Gallbladder (tissue), 1 donor: ENCODE measurements around the genes KCND1, MAGIX, GAGE1, SSX7 and SSX2.

GRCh38 chrX:48912523-48913018, 1.1 kb upstream of the SLC35A2 start:
- PRO-cap, result no peak

- PRO-cap, result no peak
Observed at GRCh38 chrX:48920357-48920965, 1.6 kb upstream of the PIM2 start.

GRCh38 chrX:48958283-48958827, 948 bp upstream of the OTUD5 start:
- PRO-cap, result bidirectional peak, plus-strand start at chrX:48958671, minus-strand start at chrX:48958334

GRCh38 chrX:48971643-48972674, at the start of gene KCND1:
Gene KCND1 (minus strand): TSS chrX:48971844.
- PRO-cap, result bidirectional peak, plus-strand start at chrX:48972173, minus-strand start at chrX:48971866

- PRO-cap, result no peak
Observed at GRCh38 chrX:48993235-48993781, 8.8 kb downstream of the GRIPAP1 start.

DNA sequence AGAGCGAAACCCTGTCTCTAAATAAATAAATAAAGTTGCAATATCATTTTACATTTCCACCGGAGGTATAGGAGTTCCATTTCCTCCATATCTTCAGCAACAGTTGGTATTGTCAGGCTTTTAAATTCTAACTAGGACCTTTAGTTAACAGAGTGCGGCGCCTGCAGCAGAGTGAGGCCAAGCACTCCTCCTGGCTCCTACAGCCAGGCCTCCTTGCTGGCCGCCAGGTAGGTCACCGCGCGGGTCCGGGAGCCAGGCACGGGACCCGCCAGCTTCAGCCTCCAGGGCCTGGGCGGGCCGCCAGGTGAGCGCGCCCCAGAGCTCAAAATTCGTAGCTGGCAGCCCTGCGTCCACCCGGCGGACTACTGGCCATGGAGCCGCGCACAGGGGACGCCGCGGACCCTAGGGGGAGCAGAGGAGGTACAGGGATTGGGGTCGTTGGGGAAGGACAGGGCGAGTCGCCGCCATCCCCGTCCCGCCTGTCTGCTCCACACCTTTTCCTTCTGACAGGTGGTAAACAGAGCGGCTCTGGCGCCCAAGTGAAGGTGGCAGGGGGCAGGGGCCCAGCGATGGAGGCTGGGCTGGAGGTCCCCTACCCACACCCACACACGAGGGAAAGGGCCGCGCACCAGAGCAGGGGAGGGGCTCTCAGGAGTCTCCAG, at the start of gene MAGIX:
TSS of gene MAGIX (plus strand) at position 240 of the 662 bp plus-strand sequence.
- PRO-cap, result bidirectional peak, plus-strand start at position 360 of the sequence, minus-strand start at position 364 of the sequence

DNA sequence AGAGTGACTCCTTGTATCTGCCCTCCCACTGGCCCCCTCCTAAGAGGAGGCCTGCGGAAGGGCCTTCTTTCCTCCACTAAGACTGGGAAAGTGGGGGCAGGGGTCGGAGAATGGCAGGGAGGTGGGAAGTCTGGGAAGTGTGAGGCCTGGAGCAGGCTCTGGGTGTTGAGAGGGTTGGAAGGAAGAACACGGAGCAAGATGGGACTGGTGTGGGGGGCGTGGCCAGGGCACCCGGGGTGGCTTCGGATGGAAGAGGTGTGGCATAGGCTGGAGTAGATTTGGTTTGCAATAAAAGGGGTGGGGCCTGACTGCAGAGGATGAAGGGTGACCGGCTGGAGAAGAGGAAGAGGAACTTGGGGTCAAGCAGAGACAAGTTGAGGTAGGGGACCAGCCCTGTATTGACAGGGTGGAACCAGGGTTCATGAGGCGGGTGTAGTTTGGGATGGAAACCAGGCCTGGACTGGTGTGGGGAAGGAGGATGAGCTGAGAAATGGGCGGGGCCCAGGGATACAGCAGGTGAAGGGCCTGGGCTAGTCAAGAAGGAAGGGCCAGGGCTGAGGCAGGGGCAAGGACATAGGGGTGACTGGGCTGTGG, 4.7 kb downstream of the PLP2 start:
- PRO-cap, result no peak

DNA sequence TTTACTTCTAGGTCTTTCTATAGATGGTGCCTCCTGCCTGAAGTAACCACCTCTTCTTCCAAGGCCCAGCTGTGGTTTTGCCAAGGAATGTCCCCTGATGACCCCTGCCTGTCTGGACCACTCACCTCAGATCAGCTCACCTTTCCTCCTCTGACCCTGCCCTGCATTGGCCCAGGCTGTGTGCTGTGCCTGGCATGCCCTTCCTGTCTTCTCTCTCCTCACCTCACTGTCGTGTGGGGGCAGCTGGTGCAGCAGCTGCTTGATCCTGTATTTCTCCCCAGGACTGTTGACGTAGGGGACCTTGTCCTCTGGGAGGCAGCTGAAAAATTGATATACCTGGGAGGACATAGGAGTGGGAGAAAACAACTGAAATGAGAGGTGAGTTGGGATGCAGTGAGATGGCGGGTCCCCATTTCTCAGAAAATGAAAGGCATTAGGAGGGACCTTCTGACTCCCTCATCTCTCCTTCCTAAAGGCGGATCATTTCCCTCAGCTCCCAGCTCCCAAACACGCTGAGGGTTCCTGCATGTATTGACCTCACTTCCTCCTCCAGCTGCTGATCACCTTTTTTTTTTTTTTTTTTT, 6.6 kb downstream of the PRICKLE3 start:
- PRO-cap, result no peak

DNA sequence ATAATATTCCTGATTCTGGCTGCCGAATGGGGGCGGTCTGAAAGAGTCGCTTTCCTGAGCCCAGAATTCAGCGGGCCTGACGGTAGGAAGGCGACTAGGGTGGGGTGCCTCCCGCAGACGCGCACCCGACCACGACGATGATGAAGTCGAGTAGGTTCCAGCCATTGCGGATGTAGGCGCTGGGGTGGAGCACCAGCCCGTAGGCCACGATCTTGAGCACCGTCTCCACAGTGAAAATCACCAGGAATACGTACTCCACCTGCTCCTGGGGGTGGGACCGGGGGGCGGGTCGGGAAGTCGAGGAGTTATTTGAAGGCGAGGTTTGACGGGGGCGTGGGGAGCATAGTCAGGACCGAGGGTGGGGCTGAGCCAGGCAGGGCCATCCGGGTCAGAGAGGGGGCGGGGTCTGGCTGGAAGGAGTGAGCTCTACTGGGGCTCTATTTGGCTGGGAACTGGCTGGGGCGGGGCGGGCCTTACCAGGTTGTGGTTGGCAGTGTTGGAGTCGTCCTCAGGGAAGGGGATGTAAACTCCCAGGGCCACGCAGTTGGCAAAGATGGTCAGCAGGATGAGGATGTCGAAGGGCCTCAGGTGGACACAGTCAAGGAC, 2.3 kb downstream of the CACNA1F start:
- PRO-cap, result no peak

GRCh38 chrX:49272296-49273390, 3.0 kb downstream of the PPP1R3F start:
- PRO-cap, result no peak

GRCh38 chrX:49598814-49599315, at the start of gene GAGE1:
Gene GAGE1 (plus strand): TSS chrX:49599020.
- PRO-cap, result no peak

GRCh38 chrX:49840815-49841286, 11.7 kb downstream of the PAGE4 start:
- PRO-cap, result no peak

GRCh38 chrX:50431423-50431977, 39.1 kb downstream of the DGKK start:
- PRO-cap, result no peak

- PRO-cap, result no peak
Observed at GRCh38 chrX:50638270-50638738, 167.7 kb upstream of the DGKK start.

GRCh38 chrX:50813010-50813839, 769 bp downstream of the SHROOM4 start:
- PRO-cap, result no peak

GRCh38 chrX:51333458-51333784, 799 bp downstream of the NUDT10 start:
- PRO-cap, result no peak

GRCh38 chrX:51496779-51497355, 475 bp upstream of the NUDT11 start:
- PRO-cap, result no peak

- PRO-cap, result no peak
Observed at GRCh38 chrX:52654871-52655219, at the start of gene SSX7. Gene SSX7 (minus strand): TSS chrX:52654900.

GRCh38 chrX:52707006-52707387, at the start of gene SSX2:
Gene SSX2 (minus strand): TSS chrX:52707178.
- PRO-cap, result no peak

GRCh38 chrX:53080604-53081396, 1.4 kb upstream of the TSPYL2 start:
- PRO-cap, result unidirectional peak, plus-strand start at chrX:53081145